ENCODE data around the gene KDM4C.

DNA sequence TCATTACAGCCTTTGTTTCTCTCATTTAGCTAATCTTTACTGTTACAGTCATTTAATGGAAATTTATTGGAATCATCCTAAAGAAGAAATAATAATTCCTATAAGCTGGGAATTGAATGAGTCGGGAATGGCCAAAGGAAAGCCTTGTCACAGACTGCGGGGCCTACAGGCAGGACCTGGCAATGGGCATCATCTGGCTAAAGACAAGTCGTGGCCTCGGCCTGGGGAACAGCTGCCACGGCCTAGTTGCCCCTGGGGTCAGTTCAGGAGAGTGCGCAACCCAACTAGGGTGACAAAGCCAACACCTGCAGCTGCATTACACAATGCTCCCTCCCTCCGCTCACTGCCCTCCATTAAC is 5.4 kb downstream of the GLDC start:
- PRO-cap, 8 experiments = no peak in any of the 8 experiments

GRCh38 chr9:6671461-6671904 is 26.0 kb upstream of the GLDC start:
- PRO-cap, 8 experiments = no peak in any of the 8 experiments

- PRO-cap, 8 experiments = peak in 1 of 8 experiments; most common minus-strand start chr9:6681944 (in 1)
Measured at GRCh38 chr9:6681837-6682060, 36.2 kb upstream of the GLDC start.

DNA sequence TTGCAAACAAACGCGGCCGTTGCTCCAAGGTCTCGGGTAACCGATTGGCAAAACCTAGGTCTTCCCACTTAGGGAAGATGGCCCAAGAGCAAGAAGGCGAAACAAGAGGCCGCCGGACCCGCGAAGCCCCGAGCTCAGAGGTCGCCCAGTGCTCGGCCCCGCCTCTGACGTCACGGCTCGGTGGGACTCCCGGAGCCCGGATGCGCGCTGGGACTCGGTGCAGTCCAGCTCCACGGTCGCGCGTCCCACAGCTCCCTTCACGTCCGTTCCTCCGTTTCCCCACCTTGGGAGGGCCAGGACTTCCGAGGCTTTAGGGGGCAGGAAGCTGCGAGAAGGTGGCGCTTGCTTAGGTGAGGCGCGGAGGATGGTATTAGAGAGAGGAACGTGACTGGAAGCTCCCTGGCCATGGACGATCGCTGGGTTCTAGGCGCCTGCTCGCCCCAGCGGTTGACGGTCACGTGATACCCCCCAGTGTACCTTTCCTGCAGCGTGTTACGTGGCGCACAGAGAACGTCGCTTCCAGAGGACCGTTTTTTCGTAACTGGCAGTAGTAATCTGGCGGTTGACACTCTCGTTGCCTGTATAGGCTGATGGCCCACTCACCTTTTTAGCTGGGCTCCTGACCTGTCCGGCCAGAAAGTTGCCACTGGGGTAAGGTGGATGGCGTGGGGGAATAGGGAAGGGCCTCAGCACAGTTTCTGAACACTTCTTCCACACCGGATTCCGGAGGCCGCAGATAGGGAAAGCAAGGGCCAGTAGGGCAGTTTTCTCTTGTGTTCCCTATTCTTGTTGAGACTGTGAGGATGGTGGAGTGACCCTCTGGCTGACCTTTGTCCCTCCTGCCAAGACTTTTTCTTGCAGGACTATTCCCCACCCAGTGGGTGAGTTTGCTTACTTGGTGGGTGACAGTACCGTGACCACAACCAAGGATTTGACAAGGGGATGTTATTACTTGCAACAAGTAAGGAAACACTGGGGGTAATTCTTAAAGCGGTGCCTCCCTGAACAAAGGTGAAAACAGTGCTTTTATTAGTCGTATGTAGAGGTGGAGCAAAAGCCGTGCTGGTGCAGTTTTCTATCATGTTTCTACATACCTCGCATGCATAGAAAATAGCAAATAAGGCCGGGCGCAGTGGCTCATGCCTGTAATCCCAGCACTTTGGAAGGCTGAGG is 41.4 kb upstream of the KDM4C start:
- PRO-cap, 8 experiments = peak in 8 of 8 experiments; most common plus-strand start position 213 of the sequence (in 8); most common minus-strand start position 150 of the sequence (in 6)

GRCh38 chr9:6757754-6758228 is at the start of gene KDM4C:
KDM4C (plus strand) TSS chr9:6757973.
- PRO-cap, 8 experiments = peak in 8 of 8 experiments; most common plus-strand start chr9:6758045 (in 6); most common minus-strand start chr9:6757867 (in 7)

GRCh38 chr9:6994665-6995279 is 237.0 kb downstream of the KDM4C start:
- PRO-cap, 8 experiments = no peak in any of the 8 experiments

DNA sequence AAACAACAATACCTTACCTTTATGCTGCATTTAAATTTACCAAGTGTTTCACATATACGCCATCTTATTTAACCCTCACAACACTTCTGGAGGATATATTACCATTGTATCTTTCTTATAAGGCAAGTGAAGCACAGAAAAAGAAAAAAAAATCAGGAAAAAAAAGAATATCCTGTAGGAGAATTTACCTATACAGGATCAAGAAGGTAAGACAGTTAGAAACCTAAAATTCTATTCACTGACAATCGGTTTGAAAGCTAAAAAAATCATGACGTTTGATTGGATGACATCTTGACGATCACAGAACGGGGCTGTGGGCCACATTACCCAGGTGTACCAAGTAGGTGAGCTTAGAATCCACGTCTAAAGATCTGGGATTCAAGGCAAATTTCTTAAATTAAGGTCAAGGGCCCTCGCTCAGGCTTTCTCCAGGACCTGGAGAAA is 909 bp downstream of the DMAC1 start:
- PRO-cap, 8 experiments = no peak in any of the 8 experiments

- PRO-cap, 8 experiments = peak in 6 of 8 experiments; most common plus-strand start chr9:7976664 (in 6); most common minus-strand start chr9:7976433 (in 4)
Measured at GRCh38 chr9:7976217-7976733, 176.7 kb upstream of the DMAC1 start.

DNA sequence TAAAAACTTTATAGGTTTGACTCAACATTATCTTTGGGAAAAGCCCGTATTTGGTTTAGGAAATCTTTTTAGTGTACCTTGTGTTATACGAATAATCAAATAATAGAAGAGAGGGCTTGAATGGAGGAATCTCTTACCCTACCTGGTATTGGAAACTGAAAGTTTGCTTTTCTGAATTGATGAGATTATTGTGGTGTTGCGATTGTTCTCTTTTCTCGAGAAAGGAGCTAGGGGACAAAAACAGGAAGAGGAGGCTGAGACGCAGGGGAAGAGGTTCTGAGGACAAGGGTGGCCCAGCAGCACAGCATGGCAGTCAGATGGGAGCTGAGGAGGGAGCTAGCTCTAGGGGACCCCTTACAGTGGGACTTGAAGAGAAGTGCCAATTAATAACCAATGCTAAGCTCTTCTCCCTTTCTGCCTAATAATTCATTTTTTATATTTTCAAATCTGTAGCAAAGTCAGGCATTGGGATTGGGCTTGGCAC is 183.3 kb upstream of the DMAC1 start:
- PRO-cap, 8 experiments = no peak in any of the 8 experiments

DNA sequence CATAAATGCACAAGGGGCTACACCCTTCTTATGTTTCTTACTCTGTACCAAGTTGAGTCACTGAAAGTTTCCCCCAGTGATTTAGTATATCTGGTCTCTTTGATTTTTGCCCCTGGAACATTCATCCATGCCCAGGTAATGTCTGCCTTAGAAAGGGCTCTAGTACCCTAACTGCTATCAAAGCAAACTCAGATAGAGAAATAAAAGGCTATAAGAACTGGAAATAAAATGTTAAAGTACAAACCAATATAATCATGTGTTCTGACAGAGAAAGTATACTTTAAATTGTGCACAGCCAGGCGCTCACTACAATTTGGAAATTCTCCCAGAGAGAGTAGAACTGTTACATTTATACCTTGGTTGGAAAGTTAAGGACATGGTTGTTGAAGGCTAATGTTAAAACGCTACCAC is 1022.6 kb upstream of the DMAC1 start:
- PRO-cap, 8 experiments = no peak in any of the 8 experiments

- PRO-cap, 8 experiments = peak in 8 of 8 experiments; most common plus-strand start chr9:9090876 (in 7)
Measured at GRCh38 chr9:9090738-9091022, 1291.1 kb upstream of the DMAC1 start.

- PRO-cap, 8 experiments = no peak in any of the 8 experiments
Measured at GRCh38 chr9:12262214-12262692, 430.9 kb upstream of the TYRP1 start.

DNA sequence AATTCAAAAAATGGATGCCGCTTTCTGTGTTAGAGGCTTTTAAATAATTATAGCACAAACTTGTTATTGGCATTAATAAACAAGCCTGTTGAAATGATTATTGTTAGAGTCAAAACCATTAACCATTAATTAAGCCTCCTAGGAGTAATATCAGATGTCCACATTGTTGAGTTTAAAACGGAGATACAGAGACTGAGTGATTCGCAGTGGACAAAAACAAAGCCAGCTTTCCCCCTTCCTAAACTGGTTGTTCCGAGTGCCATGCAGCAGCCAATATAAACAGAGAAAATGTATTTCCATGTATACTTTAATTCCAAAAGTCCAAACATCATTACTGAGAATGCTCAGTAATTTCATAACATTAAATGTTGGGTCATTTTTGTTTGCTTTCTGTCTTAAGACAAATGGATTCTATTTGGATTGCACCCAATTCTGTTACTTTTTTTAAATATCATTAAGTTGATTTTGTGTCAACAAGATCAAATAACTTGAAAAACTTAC is 19.1 kb downstream of the LURAP1L start:
- PRO-cap, 8 experiments = no peak in any of the 8 experiments

GRCh38 chr9:12814244-12814946 is 39.6 kb downstream of the LURAP1L start:
- PRO-cap, 8 experiments = no peak in any of the 8 experiments

GRCh38 chr9:13174876-13175276 is 104.6 kb downstream of the MPDZ start:
- PRO-cap, 8 experiments = no peak in any of the 8 experiments

DNA sequence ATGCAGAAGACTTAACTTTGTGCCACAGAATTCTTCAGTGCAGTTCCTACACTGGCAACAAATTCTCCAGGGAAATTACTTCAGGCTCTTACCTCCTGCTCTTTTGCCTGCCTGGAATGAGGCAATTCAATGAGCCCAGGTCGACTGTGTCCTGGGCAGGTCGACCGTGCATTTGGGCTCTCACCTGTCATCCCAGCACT is 14.5 kb downstream of the MPDZ start:
- PRO-cap, 8 experiments = no peak in any of the 8 experiments

DNA sequence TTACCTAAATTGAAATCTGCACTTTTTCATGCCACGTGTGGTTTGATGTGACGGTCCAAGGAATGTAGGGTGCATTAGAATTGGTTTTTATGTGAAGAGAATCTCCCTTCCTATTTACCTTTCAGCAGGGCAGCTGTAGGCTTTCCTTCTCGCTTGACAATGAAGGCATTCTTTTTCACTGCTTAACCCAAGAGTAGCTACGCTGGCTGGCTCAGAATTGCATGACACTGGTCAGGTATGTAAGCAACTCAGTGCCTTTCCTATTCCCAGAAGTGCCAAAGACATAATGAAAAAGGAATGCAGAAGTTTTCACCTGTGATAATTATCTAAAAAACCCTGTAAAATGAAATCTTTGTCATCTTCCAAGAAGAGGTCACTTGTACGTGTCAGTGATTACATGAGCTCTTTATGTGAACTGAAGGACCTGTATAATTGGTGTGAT is 212.5 kb upstream of the MPDZ start:
- PRO-cap, 8 experiments = no peak in any of the 8 experiments

- PRO-cap, 8 experiments = no peak in any of the 8 experiments
Measured at GRCh38 chr9:13586608-13587160, 307.2 kb upstream of the MPDZ start.

- PRO-cap, 8 experiments = no peak in any of the 8 experiments
Measured at GRCh38 chr9:14097159-14097620, 216.8 kb downstream of the NFIB start.

- PRO-cap, 8 experiments = no peak in any of the 8 experiments
Measured at GRCh38 chr9:14271251-14271673, 42.7 kb downstream of the NFIB start.

Measured in peripheral blood mononuclear cell (primary cell).